Skeletal muscle cell (primary cell): Measurements from ENCODE around the genes AATF and EPOP.

DNA sequence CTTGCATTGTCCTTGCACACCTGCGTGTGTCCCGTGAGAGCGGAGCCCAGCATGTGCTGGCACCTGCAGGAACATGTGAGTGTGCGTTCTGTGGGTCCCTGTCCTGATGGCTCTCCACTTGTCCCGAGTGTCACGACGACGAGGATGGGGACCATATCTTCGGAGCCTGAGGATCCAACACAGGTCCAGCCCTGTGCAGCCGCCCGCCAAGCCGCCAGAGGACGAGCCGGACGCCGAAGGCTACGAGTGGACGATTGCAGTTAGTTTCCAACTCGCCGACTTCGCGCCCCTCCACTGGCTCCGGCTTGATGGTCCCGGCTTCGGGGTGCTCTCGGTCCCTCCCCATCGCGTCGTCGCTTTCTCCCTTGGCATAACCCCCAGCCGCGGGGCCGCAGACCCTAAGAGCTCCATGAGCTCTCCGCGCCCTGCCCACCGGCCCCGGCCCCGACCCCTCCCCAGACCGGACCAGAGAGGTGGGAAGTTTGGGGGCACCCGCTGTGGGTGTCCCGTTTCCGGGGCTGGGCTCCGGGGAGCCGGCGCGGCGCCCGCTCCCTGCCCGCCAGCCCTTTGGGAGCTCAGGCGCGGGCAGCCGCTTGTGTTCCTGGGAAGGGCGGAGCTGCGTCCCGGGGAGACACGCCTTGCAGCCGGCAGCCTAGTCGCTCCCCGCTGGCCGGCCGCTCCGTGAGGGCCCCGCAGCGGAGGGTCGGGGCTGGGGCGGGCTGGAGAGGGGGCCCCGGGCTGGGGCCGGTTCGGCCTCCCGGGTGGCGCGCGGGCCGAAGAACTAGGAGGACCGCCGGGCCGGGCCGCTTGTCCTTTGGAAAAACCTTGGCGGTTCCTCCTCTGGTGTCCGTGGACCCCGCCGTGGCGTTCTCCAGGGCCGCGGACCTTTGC, 6.3 kb upstream of the TBC1D3B start:
- RRBS = no CpG with 5 or more reads among the region's 85 CpGs

DNA sequence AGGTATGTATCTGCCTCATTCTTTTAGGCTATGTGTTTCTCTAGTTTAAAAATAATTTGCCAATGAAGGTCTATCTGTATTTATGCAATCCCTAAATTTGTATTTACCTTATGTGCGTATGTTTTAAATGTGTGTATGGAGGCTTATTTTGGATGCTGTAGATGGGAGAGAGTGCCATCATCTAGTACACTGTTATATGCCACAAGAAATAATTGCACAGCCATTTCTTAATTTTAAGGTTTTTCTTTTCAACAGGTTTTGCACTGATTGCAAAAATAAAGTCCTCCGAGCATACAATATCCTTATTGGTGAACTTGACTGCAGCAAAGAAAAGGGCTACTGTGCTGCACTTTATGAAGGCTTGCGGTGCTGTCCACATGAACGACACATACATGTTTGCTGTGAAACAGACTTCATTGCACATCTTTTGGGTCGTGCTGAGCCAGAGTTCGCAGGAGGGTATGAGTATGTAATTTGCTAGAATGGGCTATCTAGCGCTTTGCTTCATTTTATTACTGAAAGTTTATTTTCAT, 13.9 kb upstream of the DHRS11 start:
- RRBS = no CpG with 5 or more reads among the region's 7 CpGs

DNA sequence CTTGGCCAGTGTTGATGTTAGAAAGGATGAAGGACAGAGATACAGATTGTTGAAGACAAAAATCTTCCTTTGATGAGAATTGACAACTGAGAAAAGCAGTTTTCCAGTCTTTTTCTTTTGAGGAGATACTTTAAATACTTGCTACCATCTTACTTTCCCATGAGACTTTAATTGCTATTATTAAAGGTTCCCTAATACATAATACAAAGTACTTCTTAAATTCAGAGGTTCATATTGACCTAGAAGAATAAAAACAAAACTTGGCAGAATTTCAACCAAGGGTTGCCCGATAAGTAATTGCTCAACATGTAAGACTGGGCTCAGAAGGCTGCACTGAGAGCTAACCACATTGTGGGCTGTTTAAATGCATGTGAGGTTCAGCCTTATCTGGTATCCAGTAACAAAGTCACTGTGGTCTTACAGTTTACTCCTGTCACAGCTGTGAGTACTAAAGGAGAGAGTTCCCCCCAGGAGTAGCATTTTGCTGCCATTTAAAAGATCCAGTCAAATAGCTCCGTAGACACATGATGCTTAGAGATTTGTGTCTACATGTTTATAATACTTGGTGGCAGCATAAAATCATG, 1.7 kb upstream of the DHRS11 start:
- RRBS = no CpG with 5 or more reads among the region's 2 CpGs

DNA sequence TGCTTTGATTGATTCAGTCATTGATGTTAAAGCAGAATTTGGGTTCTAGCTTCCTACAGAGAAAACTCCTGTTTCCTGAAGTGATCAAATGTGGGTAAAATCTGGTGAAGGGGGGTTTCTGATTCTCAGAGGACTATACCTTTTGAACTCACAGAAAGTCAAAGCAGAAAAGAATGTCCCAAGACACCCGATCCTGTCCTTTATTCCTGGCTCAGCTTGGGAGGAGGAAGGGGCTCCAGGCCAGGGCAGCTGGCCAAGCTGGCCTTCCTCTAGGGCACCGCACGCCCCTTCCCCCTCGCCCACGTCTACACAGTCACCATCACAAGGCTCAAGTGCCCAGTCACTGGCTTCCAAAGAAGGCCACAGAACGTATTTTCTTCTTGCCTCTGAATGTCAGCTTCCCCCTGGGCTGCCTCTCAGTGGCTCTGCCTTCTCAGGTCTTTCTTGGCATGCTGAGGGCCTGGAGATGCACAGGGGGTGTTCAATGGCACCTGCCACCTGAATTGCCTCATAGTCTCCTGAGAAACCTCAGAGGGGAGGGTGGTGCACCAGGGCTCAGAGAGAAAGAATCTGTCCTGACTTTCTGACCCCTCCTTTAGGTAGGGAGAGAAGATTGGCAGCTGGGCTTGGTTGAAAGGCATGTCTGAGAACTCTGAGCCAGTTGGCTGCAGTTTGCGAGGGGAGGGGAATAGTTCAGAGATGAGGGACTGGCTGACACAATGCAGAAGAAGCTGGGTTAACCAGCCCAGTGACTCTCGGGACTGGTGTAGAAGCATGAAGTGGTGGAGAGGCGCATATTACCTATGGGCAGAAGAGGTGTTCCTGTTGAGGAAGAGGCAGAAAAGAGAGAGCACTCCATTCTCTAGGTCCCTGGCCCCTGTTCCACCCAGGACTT, 2.1 kb downstream of the DHRS11 start:
- RRBS = no CpG with 5 or more reads among the region's 9 CpGs

- RRBS = no CpG with 5 or more reads among the region's 8 CpGs
These were observed 41.1 kb downstream of the MRM1 start for GRCh38 chr17:36642601-36642862.

DNA sequence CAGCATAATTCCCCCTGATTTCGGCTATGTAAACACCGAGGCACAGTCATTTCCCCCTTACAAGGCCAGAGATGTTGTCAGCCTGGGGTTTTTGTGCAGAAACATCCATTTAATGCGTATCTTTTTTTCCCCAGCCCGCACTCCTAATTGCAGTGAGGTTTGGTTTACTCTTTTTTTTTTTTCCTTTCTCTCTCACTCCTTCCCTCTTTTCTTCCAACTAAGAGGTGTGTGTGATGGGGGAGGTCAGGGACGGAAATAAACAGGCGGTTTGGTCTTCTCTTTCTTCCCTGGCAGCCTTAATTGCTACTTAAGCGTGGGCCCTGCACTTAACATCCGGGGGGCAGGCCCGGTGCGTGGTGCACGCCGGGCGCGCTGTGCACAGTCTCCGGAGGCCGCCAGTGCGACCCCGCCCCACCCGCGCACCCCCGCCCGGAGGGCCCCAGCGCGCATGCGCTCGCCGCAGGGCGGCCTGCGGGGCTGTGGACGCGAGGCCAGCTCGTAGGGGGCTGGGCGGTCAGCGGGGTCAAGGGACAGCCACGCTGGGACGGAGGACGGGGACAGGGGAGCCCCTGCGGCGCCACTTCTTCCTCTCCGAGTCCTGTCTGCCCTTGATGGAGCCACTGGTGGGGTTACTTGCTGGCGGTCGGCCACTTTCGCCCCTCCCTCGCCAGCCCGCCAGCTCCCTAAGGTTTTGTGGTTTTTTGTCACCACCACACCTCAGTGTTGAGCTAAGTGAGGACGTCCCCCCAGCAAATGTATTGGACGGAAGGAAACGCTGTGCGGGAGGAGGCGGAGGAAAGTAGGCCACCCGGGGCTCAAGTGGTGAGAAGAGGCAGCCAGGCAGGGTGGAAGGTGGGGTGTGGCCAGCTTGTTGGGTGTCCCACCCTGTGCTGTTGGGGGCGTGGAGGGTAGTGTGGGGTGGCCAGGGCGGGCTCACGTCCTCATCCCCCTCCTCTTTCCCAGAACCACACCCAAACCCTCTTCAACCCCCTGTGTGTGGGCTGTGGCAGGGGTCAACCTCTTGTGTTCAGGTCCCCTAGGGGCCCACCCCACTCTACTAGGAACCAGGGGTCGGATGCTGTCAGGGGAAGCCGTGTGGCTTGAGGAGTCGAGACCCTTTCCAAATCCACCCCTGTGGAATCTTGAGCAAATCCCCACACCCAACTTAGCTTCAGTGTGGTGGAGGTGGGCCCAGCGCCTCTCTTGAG, 121.0 kb downstream of the MRM1 start:
- RRBS = no CpG with 5 or more reads among the region's 58 CpGs

GRCh38 chr17:36935565-36936560, 1.4 kb upstream of the LHX1 start:
- RRBS = no CpG with 5 or more reads among the region's 58 CpGs

GRCh38 chr17:36948690-36949659, at the start of gene AATF:
TSS of gene AATF (plus strand) at chr17:36948954.
- RRBS = no CpG with 5 or more reads among the region's 94 CpGs

GRCh38 chr17:37359820-37360386, 15.9 kb upstream of the C17orf78 start:
- RRBS = no CpG with 5 or more reads among the region's 14 CpGs

DNA sequence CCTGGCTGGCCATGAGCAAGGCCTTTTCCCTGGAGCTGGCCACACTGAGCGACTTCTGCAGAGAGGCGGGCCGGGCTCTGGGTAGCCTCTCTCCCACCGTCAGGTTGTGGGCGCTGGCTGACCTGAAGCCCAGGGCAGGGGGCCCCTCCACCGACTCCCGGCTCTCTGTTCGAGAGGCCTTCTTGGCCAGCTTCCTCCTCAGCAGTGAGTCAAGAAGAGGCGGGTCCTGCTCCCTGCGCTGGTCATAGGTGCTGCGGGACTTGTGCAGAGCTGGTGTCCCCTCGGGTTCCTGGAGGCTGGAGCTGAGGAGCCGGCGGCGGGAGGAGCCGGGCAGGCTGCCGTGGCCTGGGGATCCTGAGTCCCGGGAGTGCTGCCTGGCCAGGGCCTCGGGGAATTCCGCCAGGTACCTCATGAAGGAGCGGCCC, 12.7 kb downstream of the GPR179 start:
- RRBS = no CpG with 5 or more reads among the region's 21 CpGs

- RRBS = no CpG with 5 or more reads among the region's 81 CpGs
These were observed 9.3 kb upstream of the ARHGAP23 start for GRCh38 chr17:38418669-38419561.

DNA sequence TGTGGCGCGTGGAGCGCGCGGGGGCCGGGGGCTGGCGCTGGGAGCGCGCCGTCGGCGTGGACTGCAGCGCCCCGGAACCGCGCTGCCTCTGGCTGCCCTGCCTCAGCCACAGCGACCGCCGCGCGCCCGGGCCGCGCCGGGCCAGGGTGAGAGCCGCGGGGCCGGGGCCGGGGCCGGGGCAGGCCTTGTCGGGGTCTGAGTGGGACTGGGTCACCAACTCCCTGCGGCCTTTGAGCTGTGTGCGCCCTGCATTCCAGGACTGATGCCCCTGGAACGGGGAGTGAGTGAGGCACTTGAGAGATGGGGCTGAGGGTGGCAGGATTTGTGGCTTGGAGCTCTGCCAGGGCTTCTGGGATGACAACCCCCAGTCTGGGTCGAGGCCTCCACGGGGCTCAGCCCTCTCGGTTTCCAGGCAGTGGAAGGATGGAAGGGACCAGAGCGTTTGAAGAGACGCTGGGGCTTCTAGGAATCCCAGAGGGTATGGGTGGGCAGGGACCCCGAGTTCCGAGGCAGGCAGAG, 25.8 kb downstream of the ARHGAP23 start:
- RRBS = no CpG with 5 or more reads among the region's 41 CpGs

- RRBS = no CpG with 5 or more reads among the region's 73 CpGs
These were observed 33.0 kb downstream of the SRCIN1 start for GRCh38 chr17:38572573-38573408.

GRCh38 chr17:38604441-38605107, 1.2 kb downstream of the SRCIN1 start:
- RRBS = no CpG with 5 or more reads among the region's 32 CpGs

GRCh38 chr17:38674807-38675462, at the start of gene EPOP:
TSS of gene EPOP (minus strand) at chr17:38674957.
- RRBS = no CpG with 5 or more reads among the region's 68 CpGs

GRCh38 chr17:38716260-38716936, 11.3 kb downstream of the MLLT6 start:
- RRBS = no CpG with 5 or more reads among the region's 23 CpGs

- RRBS = no CpG with 5 or more reads among the region's 5 CpGs
These were observed 4.5 kb downstream of the PCGF2 start for GRCh38 chr17:38743530-38744197.

DNA sequence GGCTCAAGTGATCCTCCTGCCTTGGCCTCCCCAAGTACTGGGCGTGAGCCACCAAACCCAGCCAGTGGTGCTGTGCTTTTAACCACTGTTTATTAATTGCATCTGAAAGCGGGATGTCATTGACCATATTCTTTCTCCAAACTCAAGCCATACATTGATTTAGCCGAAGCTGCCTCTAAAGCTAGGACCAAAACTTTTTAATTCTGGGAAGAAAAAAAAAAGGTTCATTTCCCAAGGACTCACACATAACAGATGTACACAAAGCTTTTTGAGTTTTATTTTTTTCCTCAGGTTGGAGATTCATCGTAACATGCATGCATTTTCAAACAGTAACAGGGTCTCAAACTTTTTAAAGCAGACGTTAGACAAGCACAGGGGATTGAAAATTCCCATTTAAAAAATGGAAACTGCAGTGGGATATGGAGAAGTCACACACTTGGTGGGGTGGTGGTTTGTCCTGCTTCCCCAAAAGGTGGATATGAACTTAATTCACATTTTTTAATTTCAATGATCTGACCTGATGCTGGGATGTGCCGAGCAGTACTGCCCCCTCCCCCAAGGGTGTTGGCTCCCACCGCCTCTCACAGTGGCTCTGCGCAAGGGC, 13.0 kb downstream of the PSMB3 start:
- RRBS = no CpG with 5 or more reads among the region's 8 CpGs

- RRBS = no CpG with 5 or more reads among the region's 4 CpGs
These were observed 15.6 kb downstream of the LASP1 start for GRCh38 chr17:38885506-38885898.

GRCh38 chr17:38893194-38894078, 23.6 kb downstream of the LASP1 start:
- RRBS = no CpG with 5 or more reads among the region's 12 CpGs